K562 (cell line): ENCODE measurements around the gene HECTD1.

DNA sequence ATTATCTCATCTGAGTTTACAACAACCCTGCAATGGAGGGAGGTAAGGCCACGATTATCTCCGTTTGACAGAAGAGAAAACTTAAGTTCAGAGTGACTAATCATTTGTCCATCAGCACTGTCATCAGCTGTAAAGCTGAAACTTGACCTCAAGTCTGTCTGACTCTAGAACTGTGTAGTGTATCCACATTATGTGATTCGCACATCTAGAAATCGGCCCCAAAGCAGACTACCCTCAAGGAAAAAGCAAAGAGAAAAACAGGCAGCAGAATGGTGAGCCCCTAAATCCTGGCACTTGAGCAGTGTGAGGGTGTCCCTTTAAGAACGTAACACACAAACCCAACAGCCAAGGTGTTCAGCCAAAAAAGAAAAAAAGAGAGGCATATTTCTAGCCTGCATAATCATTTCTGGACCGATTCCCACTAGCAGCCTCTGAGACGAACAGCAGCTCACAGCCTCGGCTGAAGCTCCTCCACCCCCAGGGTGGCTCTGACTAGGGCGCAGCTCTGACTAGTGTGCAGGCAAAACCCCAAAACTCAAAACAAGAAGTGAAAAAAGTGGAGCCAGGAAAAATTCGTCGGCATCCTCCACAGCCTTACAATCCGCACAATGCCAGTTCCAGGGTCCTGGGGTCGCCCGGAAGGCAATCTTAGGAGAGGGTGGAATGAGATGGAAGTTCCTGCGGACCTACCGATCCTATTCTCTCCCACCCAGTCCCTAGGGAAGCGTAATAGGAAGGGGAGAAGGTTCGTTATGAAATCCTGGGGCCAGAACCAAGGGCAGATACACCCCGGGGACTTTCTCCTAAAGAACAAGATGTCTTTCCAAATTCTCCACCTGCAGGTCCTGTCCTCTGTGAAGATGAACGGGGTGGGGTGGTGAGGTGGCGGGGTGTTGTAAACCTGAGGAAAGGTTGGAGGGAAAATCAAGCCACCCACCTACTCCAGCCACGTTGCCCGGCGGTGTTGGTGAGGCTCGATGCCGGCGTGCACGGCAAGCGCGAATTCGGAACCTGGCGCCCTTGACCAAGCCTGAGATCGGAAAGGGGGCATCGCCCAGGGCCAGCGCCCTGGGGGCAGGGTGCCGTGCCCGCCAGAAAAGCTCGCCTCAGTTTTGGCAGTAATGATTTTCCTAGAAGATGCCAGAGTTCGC, 1.3 kb downstream of the STXBP6 start:
- RAMPAGE, long total RNA: no peak
- RRBS: no CpG with 5 or more reads among the region's 39 CpGs
PRO-cap:
- standard: no peak
- CoPRO, capped RNA only, 2 experiments: no peak in any of the 2 experiments
- CoPRO, capped and uncapped RNA, 2 experiments: no peak in any of the 2 experiments
- CoPRO, uncapped RNA only, 2 experiments: no peak in any of the 2 experiments
CAGE:
- cytosol, long polyA plus RNA: no peak
- long polyA plus RNA: no peak
- nucleolus, long total RNA: no peak
- nucleus, long polyA plus RNA: no peak

- RAMPAGE, long total RNA: no peak
- RRBS: no CpG with 5 or more reads among the region's 4 CpGs
PRO-cap:
- standard: no peak
- CoPRO, capped RNA only, 2 experiments: no peak in any of the 2 experiments
- CoPRO, capped and uncapped RNA, 2 experiments: no peak in any of the 2 experiments
- CoPRO, uncapped RNA only, 2 experiments: no peak in any of the 2 experiments
CAGE:
- cytosol, long polyA plus RNA: no peak
- long polyA plus RNA: no peak
- nucleolus, long total RNA: no peak
- nucleus, long polyA plus RNA: no peak
Measured at GRCh38 chr14:25394397-25395485, 344.8 kb upstream of the STXBP6 start.

DNA sequence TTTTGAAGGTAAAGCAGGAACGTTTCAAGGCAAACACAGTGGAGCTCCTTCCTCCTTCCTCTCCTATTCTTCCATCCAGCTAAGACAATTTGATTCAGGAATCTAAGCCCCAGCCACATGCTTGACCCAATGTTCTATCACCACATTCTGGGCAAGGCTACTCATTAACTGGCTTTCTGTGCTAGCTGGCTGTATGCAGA, 266.9 kb downstream of the NOVA1 start:
- RAMPAGE, long total RNA: no peak
- RRBS: no CpG with 5 or more reads among the region's 1 CpG
PRO-cap:
- standard: no peak
- CoPRO, capped RNA only, 2 experiments: no peak in any of the 2 experiments
- CoPRO, capped and uncapped RNA, 2 experiments: no peak in any of the 2 experiments
- CoPRO, uncapped RNA only, 2 experiments: no peak in any of the 2 experiments
CAGE:
- cytosol, long polyA plus RNA: no peak
- long polyA plus RNA: no peak
- nucleolus, long total RNA: no peak
- nucleus, long polyA plus RNA: no peak

GRCh38 chr14:26480008-26480452, 117.8 kb downstream of the NOVA1 start:
- RAMPAGE, long total RNA: no peak
- RRBS: no CpG with 5 or more reads among the region's 7 CpGs
PRO-cap:
- standard: no peak
- CoPRO, capped RNA only, 2 experiments: no peak in any of the 2 experiments
- CoPRO, capped and uncapped RNA, 2 experiments: no peak in any of the 2 experiments
- CoPRO, uncapped RNA only, 2 experiments: no peak in any of the 2 experiments
CAGE:
- cytosol, long polyA plus RNA: no peak
- long polyA plus RNA: no peak
- nucleolus, long total RNA: no peak
- nucleus, long polyA plus RNA: no peak

DNA sequence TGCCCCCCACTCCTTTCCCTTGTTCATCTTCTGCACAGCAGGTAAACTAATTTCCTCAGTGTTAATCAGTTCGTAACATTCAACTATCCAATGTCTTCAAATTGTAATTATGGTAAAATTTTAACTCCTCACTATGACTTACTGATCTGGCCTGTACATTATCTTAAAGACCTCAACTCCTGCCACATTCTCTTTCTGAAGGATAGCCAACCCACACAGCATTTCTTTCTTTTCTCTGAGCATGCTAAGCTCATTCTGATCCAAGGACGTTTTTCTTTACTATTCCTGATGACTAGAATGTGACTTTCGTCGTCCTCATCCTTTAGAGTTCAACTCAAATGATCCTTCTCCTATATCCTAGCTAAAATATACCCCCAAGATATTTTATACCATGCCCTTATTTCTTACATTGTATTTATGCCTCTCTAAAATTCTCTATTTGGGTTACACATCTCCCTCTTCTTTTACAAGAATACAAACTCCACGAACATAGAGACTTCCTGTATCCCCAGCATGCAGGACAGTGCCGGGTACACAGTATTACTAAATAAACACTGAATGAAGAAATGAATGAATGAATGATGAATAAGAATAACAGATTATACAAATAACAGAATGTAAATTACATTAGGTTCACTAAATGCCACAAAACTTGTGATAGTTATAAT, 59.0 kb downstream of the NOVA1 start:
- RAMPAGE, long total RNA: no peak
- RRBS: no CpG with 5 or more reads among the region's 6 CpGs
PRO-cap:
- standard: no peak
- CoPRO, capped RNA only, 2 experiments: no peak in any of the 2 experiments
- CoPRO, capped and uncapped RNA, 2 experiments: no peak in any of the 2 experiments
- CoPRO, uncapped RNA only, 2 experiments: no peak in any of the 2 experiments
CAGE:
- cytosol, long polyA plus RNA: no peak
- long polyA plus RNA: no peak
- nucleolus, long total RNA: no peak
- nucleus, long polyA plus RNA: no peak

- RAMPAGE, long total RNA: no peak
- RRBS: no CpG with 5 or more reads among the region's 2 CpGs
PRO-cap:
- standard: no peak
- CoPRO, capped RNA only, 2 experiments: no peak in any of the 2 experiments
- CoPRO, capped and uncapped RNA, 2 experiments: no peak in any of the 2 experiments
- CoPRO, uncapped RNA only, 2 experiments: no peak in any of the 2 experiments
CAGE:
- cytosol, long polyA plus RNA: no peak
- long polyA plus RNA: no peak
- nucleolus, long total RNA: no peak
- nucleus, long polyA plus RNA: no peak
Measured at GRCh38 chr14:29236624-29237243, 470.1 kb downstream of the FOXG1 start.

GRCh38 chr14:29584943-29585530, 342.6 kb downstream of the PRKD1 start:
- RAMPAGE, long total RNA: no peak
- RRBS: no CpG with 5 or more reads among the region's 8 CpGs
PRO-cap:
- standard: no peak
- CoPRO, capped RNA only, 2 experiments: no peak in any of the 2 experiments
- CoPRO, capped and uncapped RNA, 2 experiments: no peak in any of the 2 experiments
- CoPRO, uncapped RNA only, 2 experiments: no peak in any of the 2 experiments
CAGE:
- cytosol, long polyA plus RNA: no peak
- long polyA plus RNA: no peak
- nucleolus, long total RNA: no peak
- nucleus, long polyA plus RNA: no peak

DNA sequence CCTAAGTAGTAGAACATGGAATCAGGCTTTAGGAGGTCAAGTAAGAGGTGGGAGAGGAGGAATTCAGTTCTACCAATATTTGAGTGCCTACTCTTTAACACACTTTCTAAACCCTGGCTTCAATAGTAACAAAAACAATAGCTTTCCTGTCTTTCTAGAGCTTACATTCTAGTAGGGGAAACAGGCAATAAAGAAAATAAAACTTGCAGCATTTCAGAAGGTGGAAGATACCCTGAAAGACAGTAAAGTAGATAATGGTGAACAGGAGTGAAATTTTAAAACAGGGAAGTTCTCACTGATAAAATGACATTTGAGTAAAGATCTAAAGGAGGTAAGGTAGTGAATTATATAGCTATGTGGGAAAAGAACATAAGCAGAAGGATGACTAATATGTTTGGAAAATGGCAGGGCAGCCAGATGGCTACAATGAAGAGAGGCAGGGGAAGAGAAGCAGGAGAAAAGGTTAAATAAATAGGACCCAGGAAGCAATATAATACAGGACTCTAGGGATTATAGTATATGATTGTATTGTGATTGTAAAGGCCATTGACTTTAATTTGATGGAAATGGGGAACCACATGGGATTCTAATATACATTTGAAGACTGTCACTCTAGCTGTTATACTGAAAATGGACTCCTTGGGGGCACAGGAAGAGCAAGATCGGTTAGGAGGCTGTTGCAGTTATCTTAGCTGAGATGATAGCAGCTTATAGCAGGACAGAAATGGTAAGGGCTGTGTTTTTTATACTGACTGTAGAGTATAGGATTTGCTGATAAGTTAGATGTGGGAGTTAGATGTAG, 33.0 kb downstream of the SCFD1 start:
- RAMPAGE, long total RNA: no peak
- RRBS: no CpG with 5 or more reads among the region's 1 CpG
PRO-cap:
- standard: no peak
- CoPRO, capped RNA only, 2 experiments: no peak in any of the 2 experiments
- CoPRO, capped and uncapped RNA, 2 experiments: no peak in any of the 2 experiments
- CoPRO, uncapped RNA only, 2 experiments: no peak in any of the 2 experiments
CAGE:
- cytosol, long polyA plus RNA: no peak
- long polyA plus RNA: no peak
- nucleolus, long total RNA: no peak
- nucleus, long polyA plus RNA: no peak

- RAMPAGE, long total RNA: no peak
- RRBS: 8% methylated on average over 2 of the region's 24 CpGs
PRO-cap:
- standard: no peak
- CoPRO, capped RNA only, 2 experiments: no peak in any of the 2 experiments
- CoPRO, capped and uncapped RNA, 2 experiments: no peak in any of the 2 experiments
- CoPRO, uncapped RNA only, 2 experiments: no peak in any of the 2 experiments
CAGE:
- cytosol, long polyA plus RNA: no peak
- long polyA plus RNA: no peak
- nucleolus, long total RNA: no peak
- nucleus, long polyA plus RNA: no peak
Measured at GRCh38 chr14:30875030-30875383, 648 bp downstream of the COCH start.

- RAMPAGE, long total RNA: no peak
- RRBS: no CpG with 5 or more reads among the region's 12 CpGs
PRO-cap:
- standard: no peak
- CoPRO, capped RNA only, 2 experiments: no peak in any of the 2 experiments
- CoPRO, capped and uncapped RNA, 2 experiments: no peak in any of the 2 experiments
- CoPRO, uncapped RNA only, 2 experiments: no peak in any of the 2 experiments
CAGE:
- cytosol, long polyA plus RNA: no peak
- long polyA plus RNA: no peak
- nucleolus, long total RNA: no peak
- nucleus, long polyA plus RNA: no peak
Measured at GRCh38 chr14:30893239-30893730, 18.9 kb downstream of the COCH start.

- RAMPAGE, long total RNA: no peak
- RRBS: no CpG with 5 or more reads among the region's 6 CpGs
PRO-cap:
- standard: no peak
- CoPRO, capped RNA only, 2 experiments: no peak in any of the 2 experiments
- CoPRO, capped and uncapped RNA, 2 experiments: no peak in any of the 2 experiments
- CoPRO, uncapped RNA only, 2 experiments: no peak in any of the 2 experiments
CAGE:
- cytosol, long polyA plus RNA: no peak
- long polyA plus RNA: no peak
- nucleolus, long total RNA: no peak
- nucleus, long polyA plus RNA: no peak
Measured at GRCh38 chr14:30909875-30910567, 35.7 kb downstream of the COCH start.

DNA sequence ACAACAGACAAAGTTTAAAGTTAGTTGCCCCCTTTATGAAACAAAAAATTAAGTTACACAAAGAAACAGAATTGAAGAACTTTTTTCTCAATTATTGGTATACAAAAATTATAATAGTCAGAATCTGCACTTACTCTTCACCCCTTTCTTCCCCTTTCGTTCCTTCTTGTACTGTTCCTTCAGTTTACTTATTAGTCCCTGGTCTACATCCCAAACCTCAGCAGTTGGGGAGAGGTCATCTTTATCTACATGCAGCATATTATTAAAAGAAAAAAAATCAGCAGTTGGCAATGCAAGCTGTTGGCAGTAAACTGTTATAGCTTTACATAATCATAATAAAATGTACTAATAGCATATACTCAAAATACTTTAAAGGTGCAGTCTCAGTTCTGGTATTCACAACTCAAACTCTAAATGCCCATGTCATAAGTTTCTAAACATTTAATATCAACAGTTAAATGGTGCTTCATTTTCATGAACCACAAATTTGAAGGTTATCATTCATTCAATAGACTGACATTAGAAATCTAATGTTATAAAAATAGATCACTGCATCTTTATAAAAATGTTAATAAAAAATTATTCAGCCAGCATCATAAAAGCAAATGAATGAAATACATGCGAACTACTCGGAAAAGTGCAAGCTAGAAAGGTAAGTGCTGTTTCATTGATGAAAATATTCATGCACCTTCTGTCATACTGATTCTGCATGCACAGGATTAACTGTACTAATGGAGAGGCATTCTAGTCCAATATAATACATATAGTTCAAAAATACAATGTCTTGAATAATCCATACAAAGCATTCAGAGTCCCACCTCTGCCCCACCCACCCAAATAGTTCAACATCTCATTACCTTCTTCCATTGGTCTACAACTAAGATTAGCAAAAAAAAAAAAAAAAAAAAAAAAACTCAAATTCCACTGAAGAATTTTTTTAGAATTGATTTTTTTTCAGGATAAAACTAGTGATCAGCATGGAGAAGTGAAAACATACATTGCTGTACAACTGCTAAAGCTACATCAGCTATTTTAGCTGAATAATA, 55.0 kb downstream of the COCH start:
- RAMPAGE, long total RNA: no peak
- RRBS: no CpG with 5 or more reads among the region's 3 CpGs
PRO-cap:
- standard: no peak
- CoPRO, capped RNA only, 2 experiments: no peak in any of the 2 experiments
- CoPRO, capped and uncapped RNA, 2 experiments: no peak in any of the 2 experiments
- CoPRO, uncapped RNA only, 2 experiments: no peak in any of the 2 experiments
CAGE:
- cytosol, long polyA plus RNA: no peak
- long polyA plus RNA: no peak
- nucleolus, long total RNA: no peak
- nucleus, long polyA plus RNA: no peak

DNA sequence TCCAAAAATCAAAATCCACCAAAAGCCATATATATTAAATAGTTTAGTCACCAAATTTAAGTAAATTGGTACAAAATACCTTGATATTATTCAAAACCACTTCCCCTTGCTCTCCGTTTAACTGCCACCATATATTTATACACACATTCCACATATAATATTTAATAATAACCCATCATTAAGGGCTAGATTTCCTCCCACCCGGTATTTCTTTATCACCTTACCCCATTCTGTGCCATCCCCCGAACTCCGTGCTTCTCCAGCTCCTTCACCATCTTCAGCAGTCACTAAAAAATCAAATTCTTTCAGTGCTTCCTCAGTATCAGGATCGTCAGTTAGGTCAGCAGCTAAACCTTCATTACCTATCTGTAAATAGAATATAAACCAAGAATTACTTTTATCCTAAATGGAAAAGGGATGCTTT, 60.6 kb downstream of the COCH start:
- RAMPAGE, long total RNA: no peak
- RRBS: no CpG with 5 or more reads among the region's 5 CpGs
PRO-cap:
- standard: no peak
- CoPRO, capped RNA only, 2 experiments: no peak in any of the 2 experiments
- CoPRO, capped and uncapped RNA, 2 experiments: no peak in any of the 2 experiments
- CoPRO, uncapped RNA only, 2 experiments: no peak in any of the 2 experiments
CAGE:
- cytosol, long polyA plus RNA: no peak
- long polyA plus RNA: no peak
- nucleolus, long total RNA: no peak
- nucleus, long polyA plus RNA: no peak

DNA sequence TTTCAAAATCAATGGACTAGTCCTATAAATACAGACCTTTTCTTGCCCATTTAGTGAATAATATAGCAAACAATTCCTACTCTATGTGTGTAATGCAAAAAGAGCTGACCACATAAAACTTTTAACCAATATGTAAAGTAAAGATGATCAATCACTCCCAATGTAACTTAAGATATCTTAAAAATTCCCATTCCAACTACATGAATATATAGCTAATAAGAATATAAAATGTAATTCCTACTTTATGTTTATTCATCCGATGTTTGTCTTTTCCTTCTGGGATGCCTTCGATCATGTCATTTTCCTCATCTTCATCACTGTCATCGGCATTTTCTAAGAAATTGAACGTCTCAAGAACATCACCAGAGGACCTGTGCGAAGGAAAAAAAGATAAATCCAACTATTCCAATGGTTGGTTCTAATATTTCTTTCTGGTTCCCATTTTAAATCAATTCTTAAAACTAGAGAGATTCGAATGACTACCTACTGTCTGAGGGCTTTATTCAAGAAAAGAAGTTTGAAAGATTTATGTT, 62.0 kb downstream of the COCH start:
- RAMPAGE, long total RNA: no peak
- RRBS: no CpG with 5 or more reads among the region's 6 CpGs
PRO-cap:
- standard: no peak
- CoPRO, capped RNA only, 2 experiments: no peak in any of the 2 experiments
- CoPRO, capped and uncapped RNA, 2 experiments: no peak in any of the 2 experiments
- CoPRO, uncapped RNA only, 2 experiments: no peak in any of the 2 experiments
CAGE:
- cytosol, long polyA plus RNA: no peak
- long polyA plus RNA: no peak
- nucleolus, long total RNA: no peak
- nucleus, long polyA plus RNA: no peak

GRCh38 chr14:31207439-31208089, at the start of gene HECTD1:
TSS of gene HECTD1 (minus strand) at chr14:31207793.
- RAMPAGE, long total RNA: start-site peak on the minus strand at chr14:31207641-31207683, 840 and 306 reads in 2 replicates
- RRBS: 5% methylated on average over 25 of the region's 89 CpGs
PRO-cap:
- standard: bidirectional peak, plus-strand start at chr14:31207894, minus-strand start at chr14:31207649
- CoPRO, capped RNA only, 2 experiments: peak in 2 of 2 experiments; most common plus-strand start chr14:31207565 (in 2); most common minus-strand start chr14:31207534 (in 2)
- CoPRO, capped and uncapped RNA, 2 experiments: no peak in any of the 2 experiments
- CoPRO, uncapped RNA only, 2 experiments: peak in 1 of 2 experiments; most common plus-strand start chr14:31207934 (in 1); most common minus-strand start chr14:31207651 (in 1)
CAGE:
- cytosol, long polyA plus RNA: no peak
- long polyA plus RNA: start-site peak on the minus strand at chr14:31207475-31207561, 36 and 31 reads in 2 replicates
- nucleolus, long total RNA: no peak
- nucleus, long polyA plus RNA: start-site peak on the minus strand at chr14:31207492-31207549, 52 and 51 reads in 2 replicates; start-site peak on the minus strand at chr14:31207669-31207823, 220 and 200 reads in 2 replicates

DNA sequence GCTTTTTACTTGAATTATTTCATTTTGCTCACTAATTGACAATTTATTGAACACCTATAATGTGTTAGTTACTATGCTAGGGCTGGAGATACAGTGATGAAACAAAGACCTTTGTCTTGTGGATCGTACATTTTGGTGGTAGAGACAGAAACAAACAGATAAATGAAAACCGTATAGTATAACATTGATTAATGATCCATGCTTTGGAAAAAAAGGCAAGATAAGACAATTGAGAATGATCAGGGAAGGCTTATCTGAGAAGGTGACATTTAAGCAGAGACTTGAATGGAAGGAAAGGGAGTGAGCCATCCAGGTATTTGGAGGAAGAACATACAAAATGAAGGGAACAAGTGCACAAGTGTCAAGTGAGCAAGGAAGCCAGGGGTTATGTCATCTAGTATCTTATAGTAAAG, 163.4 kb downstream of the NUBPL start:
- RAMPAGE, long total RNA: no peak
- RRBS: no CpG with 5 or more reads among the region's 2 CpGs
PRO-cap:
- standard: no peak
- CoPRO, capped RNA only, 2 experiments: no peak in any of the 2 experiments
- CoPRO, capped and uncapped RNA, 2 experiments: no peak in any of the 2 experiments
- CoPRO, uncapped RNA only, 2 experiments: no peak in any of the 2 experiments
CAGE:
- cytosol, long polyA plus RNA: no peak
- long polyA plus RNA: no peak
- nucleolus, long total RNA: no peak
- nucleus, long polyA plus RNA: no peak

DNA sequence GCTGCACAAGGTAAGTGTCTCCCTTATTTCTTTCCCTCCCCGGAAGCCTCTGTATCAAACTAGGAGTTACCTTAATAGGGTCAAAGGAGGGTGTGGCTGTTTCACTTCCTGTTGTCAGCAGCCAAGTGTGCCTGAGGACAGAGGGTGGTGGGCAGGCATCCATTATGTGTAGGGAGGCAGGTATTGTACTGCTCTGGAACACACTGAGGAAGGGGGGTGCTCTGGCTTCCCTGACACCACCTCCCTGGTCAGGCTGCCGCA, 132.1 kb upstream of the ARHGAP5 start:
- RAMPAGE, long total RNA: no peak
- RRBS: no CpG with 5 or more reads among the region's 2 CpGs
PRO-cap:
- standard: no peak
- CoPRO, capped RNA only, 2 experiments: no peak in any of the 2 experiments
- CoPRO, capped and uncapped RNA, 2 experiments: no peak in any of the 2 experiments
- CoPRO, uncapped RNA only, 2 experiments: no peak in any of the 2 experiments
CAGE:
- cytosol, long polyA plus RNA: no peak
- long polyA plus RNA: no peak
- nucleolus, long total RNA: no peak
- nucleus, long polyA plus RNA: no peak

DNA sequence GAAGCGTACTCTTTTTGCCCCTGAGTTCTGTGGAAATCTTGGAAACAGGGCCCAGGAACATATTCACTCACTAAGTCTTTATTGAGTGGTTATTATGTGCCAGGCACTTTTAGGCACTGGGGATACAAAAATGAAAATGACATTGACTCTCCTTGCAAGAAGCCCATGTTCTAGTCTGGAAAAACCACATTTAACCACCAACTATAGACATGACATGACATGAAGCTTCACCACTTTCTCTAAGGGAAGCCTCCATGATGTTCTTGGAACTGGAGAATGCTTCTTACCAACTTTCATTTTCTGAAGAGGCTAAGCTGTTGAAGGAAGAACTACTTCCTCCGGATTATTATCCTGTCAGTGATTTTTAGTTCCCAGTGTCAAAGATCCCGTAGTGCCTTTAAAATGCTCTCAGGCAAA, 110.4 kb upstream of the ARHGAP5 start:
- RAMPAGE, long total RNA: no peak
- RRBS: no CpG with 5 or more reads among the region's 3 CpGs
PRO-cap:
- standard: no peak
- CoPRO, capped RNA only, 2 experiments: no peak in any of the 2 experiments
- CoPRO, capped and uncapped RNA, 2 experiments: no peak in any of the 2 experiments
- CoPRO, uncapped RNA only, 2 experiments: no peak in any of the 2 experiments
CAGE:
- cytosol, long polyA plus RNA: no peak
- long polyA plus RNA: no peak
- nucleolus, long total RNA: no peak
- nucleus, long polyA plus RNA: no peak